Cerebral cortex (tissue), 2 donors: ENCODE measurements around a stretch of chr6.

- PRO-cap, 2 experiments = no peak in any of the 2 experiments
These were observed 26.8 kb upstream of the PI16 start for GRCh38 chr6:36927314-36928517.

DNA sequence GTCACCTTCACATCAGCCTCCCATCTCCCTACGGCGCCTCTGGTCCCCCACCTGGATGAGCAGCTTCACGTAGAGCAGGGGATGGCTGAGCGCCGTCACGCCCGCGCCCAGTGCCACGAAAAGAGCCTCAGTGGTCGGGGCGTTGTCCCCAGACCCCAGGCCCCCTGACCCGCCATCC lies 305 bp downstream of the MTCH1 start:
- PRO-cap, 2 experiments = no peak in any of the 2 experiments

DNA sequence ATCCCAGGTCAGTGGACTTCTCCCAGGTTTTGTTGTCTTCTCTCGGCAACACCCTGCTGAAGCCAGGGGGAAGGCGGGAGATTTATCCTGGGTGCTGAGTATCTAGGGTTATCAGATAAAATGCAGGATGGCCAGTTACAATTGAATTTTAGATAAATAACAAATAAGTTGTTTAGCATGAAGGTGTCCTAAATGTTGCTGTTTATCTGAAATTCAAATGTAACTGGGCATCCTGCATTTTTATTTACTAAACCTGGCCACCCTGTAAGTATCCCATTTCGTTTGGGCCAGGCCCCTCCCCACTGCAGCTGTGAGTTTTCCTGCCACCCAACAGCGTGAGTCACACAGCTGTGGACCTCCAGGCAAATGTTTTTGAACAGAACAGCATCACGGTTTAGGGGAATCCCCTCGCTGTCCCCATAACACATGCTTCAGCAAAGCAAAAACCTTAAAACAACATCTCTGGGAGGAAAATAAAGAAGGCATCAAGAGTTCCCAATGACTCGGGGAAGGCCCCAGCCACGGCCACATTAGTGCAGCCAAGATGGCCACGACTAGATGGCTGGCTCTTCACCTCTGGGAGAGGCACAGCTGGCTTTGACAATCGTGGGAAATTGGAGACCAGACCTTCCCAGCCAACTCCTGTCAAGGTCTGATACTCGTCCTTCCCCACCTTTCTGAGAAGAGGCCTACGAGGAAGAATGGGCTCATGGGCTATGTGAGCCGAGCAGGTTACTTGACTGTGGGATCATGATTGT lies 43.3 kb downstream of the FGD2 start:
- PRO-cap, 2 experiments = no peak in any of the 2 experiments

DNA sequence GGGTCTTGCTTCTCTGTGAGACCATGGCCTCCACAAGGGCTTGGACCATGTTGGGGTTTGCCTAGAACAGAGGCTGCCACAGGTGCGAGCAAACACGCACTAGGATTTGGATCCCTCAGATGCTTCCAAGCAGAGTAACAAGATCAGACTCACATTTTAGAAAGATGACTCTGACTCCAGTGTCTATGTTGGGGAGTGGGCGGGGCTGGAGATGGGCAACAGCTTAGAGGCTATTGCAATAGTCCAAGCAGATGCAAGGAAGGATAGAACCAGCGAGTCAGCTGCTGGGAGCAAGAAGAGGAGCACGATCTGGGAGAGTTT lies 52.5 kb downstream of the FGD2 start:
- PRO-cap, 2 experiments = no peak in any of the 2 experiments

- PRO-cap, 2 experiments = peak in 1 of 2 experiments; most common plus-strand start chr6:37061700 (in 1)
These were observed 55.8 kb downstream of the FGD2 start for GRCh38 chr6:37061097-37061857.

- PRO-cap, 2 experiments = no peak in any of the 2 experiments
These were observed 60.0 kb upstream of the PIM1 start for GRCh38 chr6:37109697-37110598.

GRCh38 chr6:37141059-37142277 lies 28.5 kb upstream of the PIM1 start:
- PRO-cap, 2 experiments = no peak in any of the 2 experiments

DNA sequence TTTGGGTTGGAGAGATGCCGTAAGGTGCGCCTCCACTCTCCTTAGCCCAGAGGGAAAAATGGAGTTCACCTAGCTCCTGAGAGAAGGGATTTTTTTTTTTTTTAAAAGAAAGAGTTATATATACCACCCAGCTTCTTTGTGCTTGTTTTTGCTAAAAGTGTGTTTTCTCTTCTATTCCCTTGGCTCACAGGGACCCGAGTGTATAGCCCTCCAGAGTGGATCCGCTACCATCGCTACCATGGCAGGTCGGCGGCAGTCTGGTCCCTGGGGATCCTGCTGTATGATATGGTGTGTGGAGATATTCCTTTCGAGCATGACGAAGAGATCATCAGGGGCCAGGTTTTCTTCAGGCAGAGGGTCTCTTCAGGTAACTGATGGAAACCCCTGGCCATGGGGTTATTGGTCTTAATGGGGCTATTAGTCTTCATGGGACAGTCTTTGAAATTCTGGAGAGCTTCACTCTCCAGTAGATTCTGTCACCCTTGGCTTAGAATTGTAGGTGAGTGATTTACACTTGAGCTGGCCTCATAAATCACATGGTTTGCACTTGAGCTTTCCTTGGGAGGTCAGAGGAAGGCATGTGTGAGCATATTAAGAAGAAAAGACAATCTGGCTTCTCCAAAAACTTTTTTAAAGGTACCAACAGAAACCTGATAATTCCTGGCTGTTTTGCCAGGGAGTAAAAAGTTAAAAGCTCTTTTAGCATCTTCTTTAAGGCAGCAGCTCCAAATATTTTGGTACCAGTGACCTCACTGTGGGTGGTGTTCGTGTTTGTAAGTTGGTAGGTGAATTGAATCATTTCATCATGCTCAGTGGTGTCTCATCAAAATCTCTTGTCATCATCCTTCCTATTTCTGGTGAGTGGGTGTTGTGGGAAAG lies 3.1 kb downstream of the PIM1 start:
- PRO-cap, 2 experiments = no peak in any of the 2 experiments

DNA sequence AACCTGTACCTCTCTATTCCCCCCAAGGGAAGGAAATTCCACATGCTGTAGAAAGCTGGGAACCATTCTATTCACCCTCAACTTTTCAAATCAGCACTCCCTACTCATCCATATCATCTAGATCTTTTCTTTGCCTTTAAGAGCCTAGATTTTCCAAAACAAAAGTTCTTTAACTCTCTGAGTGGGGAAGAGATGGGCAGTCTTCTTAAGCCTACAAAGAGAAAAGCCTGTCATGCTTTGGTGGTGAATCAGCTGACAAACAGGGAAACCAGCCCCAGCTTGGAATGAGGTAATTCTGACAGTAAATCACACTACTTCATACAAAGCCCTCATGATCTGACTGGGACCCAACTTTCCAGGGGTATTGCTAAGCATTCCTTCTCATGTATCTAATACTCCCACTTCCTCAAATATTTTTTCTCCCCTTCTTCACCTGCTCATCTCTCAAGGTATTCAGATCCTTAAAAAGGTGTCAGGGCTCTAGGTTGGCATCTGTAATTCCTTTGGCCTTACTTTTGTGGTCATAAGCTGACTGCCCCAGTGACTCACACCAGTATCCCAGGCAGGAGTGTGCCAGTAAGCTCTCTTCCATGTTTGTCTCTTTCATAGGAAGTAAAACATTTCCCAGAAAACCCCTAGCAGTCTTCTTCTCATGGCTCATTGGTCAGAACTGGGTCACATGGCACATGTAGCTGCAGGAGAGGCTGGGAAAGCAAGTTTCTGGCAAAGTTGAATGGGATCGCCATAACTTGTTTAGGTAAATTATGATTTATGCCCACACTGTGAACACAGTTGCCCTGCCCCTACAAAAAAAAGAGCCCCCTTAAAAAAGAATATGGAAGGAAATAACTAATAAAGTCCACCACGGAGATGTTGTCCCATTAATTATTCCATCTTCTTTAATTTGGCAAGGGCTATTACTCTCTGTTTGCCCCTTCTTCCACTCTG lies 15.0 kb upstream of the TBC1D22B start:
- PRO-cap, 2 experiments = no peak in any of the 2 experiments

DNA sequence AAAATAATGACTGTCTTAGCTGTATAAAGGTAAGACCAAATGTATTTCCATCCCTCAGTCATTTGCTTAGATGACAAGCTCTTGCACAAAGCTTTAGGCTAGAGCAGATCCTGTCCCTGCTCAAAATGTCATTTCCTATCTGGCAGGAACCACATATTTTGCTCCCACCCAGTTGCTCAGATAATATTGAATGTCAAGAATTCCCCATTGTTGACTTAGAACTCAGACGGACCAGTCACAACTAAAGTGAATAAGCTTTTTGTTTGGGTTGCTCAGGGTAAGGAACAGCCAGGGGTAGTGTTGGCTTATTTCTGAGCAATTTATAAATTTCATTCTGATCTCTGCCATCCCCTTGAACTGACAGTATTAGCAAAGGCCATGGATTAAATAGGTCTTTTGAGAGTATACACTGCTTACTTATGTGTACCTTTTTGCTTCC lies 16.1 kb downstream of the RNF8 start:
- PRO-cap, 2 experiments = peak in 1 of 2 experiments; most common plus-strand start position 253 of the sequence (in 1); most common minus-strand start position 64 of the sequence (in 1)

DNA sequence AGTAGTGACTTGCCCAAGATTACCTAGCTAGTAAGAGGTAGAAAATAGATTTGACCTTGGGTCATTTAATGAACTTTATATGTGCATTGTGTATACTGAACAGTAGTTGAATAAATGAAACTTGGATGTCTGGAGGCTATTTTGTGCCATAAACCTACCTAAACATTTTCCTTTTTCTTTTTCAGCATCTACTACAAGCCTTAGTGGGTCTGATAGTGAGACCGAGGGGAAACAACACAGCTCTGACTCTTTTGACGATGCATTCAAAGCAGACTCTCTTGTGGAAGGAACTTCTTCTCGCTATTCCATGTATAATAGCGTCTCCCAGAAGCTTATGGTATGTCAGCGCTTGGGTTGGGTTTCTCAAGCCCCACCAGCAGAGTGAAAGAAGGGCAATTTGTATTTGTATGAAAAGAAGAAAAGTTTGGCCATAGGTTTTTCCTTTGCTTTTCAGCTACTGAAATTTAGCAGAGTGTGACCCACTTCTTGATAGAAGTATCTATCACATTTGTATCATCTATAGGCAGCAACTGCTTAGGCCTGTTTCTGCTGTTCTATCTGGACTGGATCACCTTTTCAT lies 10.9 kb downstream of the CMTR1 start:
- PRO-cap, 2 experiments = no peak in any of the 2 experiments

DNA sequence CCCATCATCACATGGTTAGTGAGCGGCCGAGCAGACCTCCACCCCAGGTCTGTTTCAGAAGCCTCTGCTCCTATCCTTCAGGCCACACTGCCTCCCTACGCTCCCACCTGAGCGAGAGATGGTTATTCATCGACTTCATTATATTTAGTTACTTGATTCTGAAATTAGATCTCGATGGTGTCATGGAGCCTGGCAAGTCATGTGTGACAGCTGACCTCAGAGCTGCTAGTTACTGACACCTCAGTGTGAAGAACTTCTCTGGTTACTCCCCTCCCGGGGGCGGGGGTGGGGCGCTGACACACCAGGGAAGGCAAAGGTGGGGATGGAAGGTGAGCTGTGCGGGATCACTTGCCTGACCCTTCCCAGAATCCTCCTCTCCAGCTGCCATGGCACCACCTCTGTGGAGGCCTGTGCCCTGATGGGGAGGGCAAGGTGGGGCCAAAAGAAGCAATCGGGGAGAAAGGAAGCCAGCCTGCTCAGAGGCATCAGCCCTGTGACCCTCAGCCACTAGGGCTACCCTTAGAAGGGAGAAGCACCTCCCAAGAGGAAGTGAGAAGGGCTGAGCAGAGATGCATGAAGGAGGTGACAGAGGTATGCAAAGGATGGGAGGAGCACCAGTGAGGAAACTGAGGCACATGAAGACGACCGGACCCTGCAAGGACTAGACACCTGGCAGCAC lies 17.7 kb downstream of the MDGA1 start:
- PRO-cap, 2 experiments = no peak in any of the 2 experiments

DNA sequence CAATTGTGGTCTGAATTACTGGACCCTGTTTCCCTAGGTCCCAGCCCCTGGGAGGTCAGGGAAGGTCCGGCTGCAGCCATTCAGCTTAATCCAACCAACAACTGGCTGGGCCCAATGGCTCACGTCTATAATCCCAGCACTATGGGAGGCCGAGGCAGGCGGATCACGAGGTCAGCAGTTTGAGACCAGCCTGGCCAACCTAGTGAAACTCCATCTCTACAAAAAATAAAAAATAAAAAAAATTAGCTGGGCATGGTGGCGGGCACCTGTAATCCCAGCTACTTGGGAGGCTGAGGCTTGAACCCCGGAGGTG lies 53.5 kb upstream of the ZFAND3 start:
- PRO-cap, 2 experiments = peak in 1 of 2 experiments; most common minus-strand start position 78 of the sequence (in 1)

GRCh38 chr6:37807553-37808172 lies 11.9 kb upstream of the ZFAND3 start:
- PRO-cap, 2 experiments = peak in 1 of 2 experiments; most common plus-strand start chr6:37807860 (in 1)

DNA sequence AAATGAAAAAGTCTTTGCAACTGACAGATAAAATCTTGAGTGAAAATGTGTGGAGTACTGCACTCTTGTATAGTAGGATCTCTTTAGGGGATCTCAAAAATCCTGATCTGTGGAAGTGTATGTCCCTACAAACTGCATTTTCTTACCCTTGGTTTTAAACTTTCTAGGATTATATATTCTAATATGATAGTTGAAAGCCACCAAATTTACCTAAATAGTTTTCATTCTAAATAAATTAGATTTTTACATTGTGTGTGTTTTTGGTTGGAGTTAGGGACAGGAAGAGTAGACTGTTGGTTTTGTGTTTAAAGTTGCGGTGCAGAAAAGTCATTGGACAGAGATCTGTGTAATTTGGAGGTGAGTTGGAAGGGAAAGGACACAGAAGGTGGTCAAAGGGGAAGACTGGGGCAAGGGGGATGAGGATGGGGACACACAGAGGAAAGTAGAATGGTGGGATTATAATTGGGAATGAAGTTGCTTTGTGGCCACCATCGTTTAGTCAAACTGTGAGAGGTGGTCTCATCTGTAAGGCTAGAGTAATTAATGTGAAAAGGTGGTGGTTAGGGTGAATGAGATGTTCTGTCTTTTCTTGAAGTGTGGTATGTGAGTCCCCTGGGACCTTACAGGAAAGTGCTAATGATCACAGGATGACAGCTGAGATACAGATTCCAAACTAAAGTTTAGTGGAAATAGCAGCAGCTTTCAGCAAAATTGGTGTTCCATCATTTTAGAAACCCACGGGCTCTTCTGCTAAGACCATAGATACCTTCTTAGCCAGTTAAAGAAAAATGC lies 10.5 kb downstream of the ZFAND3 start:
- PRO-cap, 2 experiments = no peak in any of the 2 experiments

DNA sequence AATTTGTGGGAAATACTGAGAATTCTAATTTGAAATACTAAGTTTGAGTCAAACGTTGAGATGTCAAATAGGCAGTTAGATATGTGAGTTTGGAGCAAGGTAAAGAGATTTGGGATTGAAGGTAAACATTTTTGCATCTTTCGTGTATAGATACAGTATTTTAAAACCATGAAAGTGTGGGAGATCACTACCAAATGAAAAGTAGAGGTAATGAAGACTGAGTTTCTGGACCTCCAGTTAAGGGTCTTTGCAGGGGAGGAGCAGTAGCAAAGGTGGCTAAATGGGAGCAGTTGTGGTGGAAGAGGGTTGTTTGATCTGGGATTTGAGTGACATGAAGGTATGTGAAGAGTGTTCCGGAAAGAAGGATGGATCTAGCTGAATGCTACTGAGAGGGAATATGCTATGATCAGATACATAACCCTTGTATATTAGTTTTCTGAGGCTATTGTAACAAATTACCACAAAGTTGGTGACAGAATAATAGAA lies 106.3 kb downstream of the ZFAND3 start:
- PRO-cap, 2 experiments = no peak in any of the 2 experiments

DNA sequence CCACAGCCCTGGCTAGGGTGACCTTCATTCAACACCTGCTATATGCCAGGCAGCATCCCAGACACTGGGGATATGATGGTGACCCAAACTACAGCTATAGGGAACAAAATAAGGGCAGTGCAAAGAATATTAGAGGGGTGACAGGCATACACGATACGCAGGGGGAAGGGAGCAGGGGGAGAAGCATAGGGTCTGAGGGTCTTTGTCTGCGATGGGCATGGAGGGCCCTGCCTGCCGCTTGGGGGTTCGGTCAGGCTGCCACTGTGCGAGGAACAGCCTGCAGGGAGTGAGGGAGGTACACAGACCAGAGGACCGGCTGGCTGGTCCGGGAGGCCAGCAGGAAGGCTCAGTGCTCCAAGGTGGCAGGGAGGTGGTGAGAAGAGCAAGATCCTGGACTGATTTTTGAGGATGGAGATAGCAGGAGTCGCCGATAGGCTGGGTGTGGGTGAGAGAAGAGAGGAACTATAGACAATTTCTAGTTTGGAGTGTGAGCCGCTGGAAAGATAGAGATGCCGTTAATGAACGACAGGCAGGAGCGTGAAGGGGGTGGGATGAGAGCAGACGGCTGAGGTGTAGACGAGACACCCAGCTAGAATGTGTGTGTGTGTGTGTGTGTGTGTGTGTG lies 338.4 kb downstream of the ZFAND3 start:
- PRO-cap, 2 experiments = no peak in any of the 2 experiments

DNA sequence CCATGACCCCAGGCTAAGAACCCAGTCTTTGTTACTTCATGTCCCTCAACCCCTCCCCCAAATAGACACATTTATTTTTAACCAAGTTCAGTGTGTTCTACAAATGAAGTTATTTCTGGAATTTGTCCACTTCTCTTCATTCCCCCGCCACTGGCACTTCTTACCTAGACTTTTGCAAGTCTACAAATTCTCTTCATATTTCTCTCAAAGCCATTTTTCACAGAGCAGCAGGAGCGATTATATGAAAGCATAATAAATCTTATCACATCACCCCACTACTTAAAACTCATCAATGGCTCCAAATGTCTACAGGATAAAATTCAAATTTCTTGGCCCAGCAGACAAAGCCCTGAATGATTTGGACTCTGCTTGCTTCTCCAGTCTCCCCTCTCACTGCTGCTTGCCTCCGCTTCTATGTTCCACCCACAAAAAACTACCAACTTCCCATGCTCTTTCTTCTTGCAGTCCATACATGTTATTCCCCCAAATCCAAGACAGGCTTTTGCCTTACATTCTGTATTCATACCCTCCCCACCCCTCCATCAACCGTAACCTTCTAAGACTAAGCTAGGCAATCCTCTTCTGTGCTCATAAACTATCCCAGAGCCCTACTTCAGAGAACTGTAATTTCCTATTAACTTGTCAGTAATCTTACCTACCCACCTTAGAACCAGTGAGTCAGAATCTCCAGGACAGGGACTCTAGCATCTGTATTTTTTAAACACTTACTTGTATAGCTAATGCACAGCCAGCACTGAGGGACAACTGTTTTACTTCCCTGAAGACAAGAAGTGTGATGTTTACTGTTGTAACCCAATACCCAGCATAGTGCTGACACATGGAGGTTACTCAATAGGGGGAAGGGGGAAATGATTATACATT lies 131.2 kb downstream of the BTBD9 start:
- PRO-cap, 2 experiments = no peak in any of the 2 experiments

- PRO-cap, 2 experiments = no peak in any of the 2 experiments
These were observed 3.0 kb downstream of the BTBD9 start for GRCh38 chr6:38636597-38637205.

- PRO-cap, 2 experiments = no peak in any of the 2 experiments
These were observed 816 bp downstream of the BTBD9 start for GRCh38 chr6:38638783-38639443.